Measurements from ENCODE around the genes RFX1, IL27RA and NDUFB7.

GRCh38 chr19:13861237-13861732 lies 15.6 kb upstream of the NANOS3 start:
- PRO-cap, result no peak
- RAMPAGE, long total RNA, result no peak

GRCh38 chr19:13934640-13935525 lies 3.3 kb downstream of the PODNL1 start:
- PRO-cap, result no peak
- RAMPAGE, long total RNA, result no peak

GRCh38 chr19:13955763-13956420 lies 3.6 kb downstream of the DCAF15 start:
- PRO-cap, result no peak
- RAMPAGE, long total RNA, result no peak

DNA sequence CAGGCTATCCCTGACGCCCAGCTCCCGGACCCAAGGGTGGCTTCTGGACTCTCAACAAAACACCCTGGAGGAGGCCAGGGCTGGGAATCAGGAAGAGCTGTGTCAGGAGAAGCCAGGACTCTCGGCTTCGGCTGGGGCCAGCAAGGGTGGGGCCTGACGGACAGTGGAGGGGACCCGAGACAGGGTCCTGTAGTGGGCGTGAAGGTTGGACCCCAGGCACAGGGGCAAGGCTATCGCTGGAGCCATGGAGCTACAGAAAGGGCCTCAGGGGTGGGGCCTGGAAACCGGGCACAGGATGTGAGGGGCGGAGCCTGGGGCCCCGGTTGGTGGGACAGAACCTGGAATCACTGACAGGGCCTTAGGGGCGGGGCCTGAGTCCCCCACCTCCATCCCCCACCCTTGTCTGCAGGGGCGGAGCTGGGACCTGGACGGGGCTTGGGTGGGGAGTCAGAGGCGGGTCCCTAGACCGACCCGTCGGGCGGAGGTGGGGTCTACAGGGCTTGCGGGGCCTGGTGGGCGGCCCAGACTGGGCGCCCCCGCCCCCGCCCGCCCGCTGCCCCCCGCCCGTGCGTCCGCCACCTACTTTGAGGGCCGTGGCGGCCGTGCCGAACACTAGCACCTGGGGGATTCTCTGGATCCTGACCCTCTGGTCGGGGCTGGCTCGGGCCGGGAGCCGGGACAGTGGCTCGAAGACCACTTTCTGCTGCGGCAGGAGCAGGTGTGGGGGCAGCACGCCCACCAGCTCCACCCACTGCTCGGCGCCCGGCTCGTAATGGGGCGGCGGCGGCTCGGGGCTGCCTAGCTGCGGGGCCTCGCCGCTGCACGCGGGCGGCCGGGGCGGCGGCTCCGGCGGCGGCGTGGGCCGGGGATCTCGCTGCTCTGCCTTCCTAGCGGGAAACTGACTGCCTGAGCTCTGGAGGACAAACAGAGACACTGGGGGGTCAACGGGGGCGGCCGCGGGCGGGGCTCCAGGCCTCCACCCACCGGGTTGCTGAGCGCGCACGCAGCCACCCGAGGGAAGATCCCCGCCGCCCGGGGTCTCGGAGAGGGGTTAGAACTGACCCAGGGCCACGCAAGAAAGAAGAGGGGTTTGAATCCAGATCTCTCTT lies 26.2 kb downstream of the DCAF15 start:
- PRO-cap, result unidirectional peak, plus-strand start at position 450 of the sequence; unidirectional peak, plus-strand start at position 587 of the sequence; bidirectional peak, plus-strand start at position 827 of the sequence, minus-strand start at position 774 of the sequence; unidirectional peak, minus-strand start at position 900 of the sequence
- RAMPAGE, long total RNA, result start-site peak on the minus strand centred at position 65 of the sequence, 404 bp wide, 6 reads

GRCh38 chr19:14006182-14006868 lies at the start of gene RFX1:
Gene RFX1 (minus strand): TSS chr19:14006320.
- PRO-cap, result unidirectional peak, minus-strand start at chr19:14006320; bidirectional peak, plus-strand start at chr19:14006751, minus-strand start at chr19:14006538
- RAMPAGE, long total RNA, result no peak

- PRO-cap, result bidirectional peak, plus-strand start at chr19:14031798, minus-strand start at chr19:14031701; unidirectional peak, minus-strand start at chr19:14032169
- RAMPAGE, long total RNA, result start-site peak on the plus strand at chr19:14031798-14031810, 21 reads; start-site peak on the plus strand at chr19:14032418-14032440, 5 reads
Measured at GRCh38 chr19:14031343-14032575, at the start of gene IL27RA. Gene IL27RA (plus strand): TSS chr19:14031762.

- PRO-cap, result bidirectional peak, plus-strand start at chr19:14091212, minus-strand start at chr19:14090810; bidirectional peak, plus-strand start at chr19:14091735, minus-strand start at chr19:14091650
- RAMPAGE, long total RNA, result no peak
Measured at GRCh38 chr19:14091075-14092065, 5.8 kb upstream of the C19orf67 start.

DNA sequence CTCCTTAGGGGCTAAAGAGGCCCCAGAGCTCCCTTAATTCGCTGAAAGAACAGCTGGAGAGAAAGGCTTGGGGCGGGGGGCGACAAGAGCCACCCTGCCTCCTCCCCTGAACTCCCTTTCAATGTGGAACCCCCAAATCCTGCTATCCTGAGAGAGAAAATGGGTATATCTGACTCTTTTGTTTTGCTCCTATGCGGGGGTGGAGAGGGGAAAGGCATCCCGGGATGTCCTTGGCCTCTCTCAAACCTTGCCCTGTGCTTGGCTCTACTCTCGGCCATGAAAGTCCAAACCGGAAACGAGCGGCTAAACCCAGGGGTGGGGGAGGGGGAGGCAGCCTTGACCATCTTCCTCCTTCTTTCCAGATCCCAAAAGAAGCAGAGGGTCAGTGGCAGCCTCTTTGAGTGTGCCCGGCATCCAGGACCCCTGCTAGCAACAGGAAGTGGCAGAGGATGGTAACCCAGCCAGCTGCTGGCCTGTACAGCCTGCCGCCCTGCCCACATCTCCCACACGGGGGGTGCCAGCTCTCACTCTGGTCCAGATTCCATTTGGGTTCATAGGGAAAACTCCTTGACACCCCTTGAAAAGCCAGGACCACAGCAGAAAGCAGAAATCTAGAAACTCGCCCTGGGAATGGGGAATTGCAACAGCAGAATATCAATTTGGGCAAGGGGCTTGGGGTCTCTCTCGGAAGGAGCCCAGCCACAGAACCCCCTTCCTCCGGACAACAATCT lies 4.5 kb downstream of the PRKACA start:
- PRO-cap, result no peak
- RAMPAGE, long total RNA, result no peak

- PRO-cap, result no peak
- RAMPAGE, long total RNA, result no peak
Measured at GRCh38 chr19:14348165-14348834, 32.9 kb upstream of the ADGRE5 start.

DNA sequence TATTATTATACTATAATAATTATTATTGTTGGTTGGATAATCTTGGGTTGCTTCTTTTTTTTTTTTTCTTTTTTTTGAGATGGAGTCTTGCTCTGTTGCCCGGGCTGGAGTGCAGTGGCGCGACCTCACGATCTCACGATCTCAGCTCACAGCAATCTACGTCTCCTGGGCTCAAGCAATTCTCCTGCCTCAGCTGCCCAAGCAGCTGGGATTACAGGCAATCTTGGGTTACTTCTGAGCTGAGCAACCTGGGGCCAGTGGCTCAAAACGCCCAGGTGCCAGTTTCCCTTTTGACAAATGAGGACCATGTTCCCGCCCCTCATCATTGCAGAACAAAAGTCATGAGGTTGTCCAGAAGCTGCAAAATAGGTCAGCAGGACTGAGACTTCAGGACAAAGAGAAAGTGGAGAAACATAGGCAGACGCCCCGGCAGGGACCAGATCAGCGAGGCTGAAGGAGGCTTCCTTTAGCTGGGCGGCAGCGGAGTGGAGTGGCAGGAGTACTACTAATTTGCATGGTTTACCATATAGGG lies 3.4 kb upstream of the ADGRE5 start:
- PRO-cap, result no peak
- RAMPAGE, long total RNA, result no peak

- PRO-cap, result bidirectional peak, plus-strand start at chr19:14384468, minus-strand start at chr19:14384352; unidirectional peak, plus-strand start at chr19:14384468
- RAMPAGE, long total RNA, result no peak
Measured at GRCh38 chr19:14383429-14384760, 2.7 kb downstream of the ADGRE5 start.

- PRO-cap, result no peak
- RAMPAGE, long total RNA, result no peak
Measured at GRCh38 chr19:14394311-14395199, 13.3 kb downstream of the ADGRE5 start.

DNA sequence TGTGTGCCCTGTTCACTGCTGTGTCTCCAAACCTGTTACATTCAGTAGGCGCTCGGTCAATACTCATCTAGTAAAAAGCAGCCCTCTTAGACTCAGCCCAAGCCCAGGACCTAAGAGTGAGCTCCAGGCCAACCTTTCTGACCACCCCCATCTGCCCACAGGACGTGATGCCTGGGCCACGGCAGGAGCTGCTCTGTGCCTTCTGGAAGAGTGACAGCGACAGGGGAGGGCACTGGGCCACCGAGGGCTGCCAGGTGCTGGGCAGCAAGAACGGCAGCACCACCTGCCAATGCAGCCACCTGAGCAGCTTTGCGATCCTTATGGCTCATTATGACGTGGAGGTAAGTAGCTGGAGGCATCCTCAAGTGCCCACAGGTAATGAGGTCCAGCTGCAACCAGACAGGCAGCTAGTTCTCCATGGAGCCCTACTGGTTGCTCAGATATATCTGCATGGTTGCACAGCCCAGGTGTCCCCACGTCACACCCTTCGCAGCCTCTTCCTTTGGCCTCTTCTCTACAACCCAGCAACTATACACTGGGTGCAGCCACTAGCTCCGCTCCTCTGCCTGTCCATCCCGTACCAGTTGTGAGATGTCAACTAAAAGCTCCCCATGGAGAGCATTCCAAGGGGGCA lies 14.8 kb downstream of the DDX39A start:
- PRO-cap, result no peak
- RAMPAGE, long total RNA, result no peak

DNA sequence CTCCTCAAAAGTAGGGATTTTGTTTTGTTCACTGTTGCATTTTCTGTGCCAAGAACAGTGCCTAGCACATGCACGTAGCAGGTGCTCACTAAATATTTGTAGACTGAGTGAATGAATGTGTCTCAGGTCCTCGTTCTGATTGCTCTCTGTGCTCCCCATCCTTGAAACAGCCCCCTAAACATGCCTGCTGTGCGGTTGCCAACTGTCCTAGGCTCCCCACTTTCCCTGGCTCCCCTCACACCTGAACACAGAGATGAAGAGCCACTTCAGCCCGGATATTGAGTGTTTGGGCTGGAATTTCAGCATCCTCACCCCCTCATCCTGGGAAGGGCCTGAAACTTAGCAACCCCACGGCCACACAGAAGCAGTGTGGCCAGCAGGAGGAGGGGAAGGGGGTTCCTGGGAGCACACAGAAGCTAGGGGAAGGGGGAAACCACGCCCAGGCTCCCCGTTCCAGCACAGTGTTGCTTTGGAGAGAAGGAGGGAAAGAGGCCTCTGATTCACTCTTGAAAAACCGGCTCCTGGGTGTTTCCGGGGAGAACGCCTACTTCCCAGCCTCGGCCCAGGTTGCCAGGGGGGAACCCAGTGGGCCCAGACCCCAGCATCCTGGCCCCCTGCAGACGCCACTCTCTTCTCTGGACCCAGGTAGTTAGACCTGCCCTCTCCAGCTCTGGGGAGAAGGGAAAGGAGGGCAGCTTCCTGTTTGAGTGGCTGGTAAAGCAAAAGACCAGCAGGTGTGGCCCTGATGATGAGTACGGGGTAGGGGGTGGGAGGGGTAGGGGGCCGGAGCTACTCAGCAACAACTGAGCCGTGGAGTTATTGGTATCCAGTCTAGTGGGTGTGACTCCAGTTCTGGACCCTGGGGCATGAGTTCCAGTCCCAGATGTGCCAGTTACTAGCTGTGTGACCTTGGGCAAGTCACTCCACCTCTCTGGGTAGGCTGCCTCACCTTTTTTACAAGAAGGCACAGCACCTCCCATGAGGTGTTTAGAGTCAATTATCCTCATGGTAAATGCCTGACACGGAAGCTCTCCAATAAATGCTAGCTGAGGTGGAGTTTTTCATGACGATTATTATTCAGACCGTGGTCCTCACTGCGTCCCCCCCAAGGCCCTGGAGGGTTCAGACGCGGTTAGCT lies 1.0 kb downstream of the GIPC1 start:
- PRO-cap, result no peak
- RAMPAGE, long total RNA, result start-site peak on the minus strand centred at position 368 of the sequence, 191 bp wide, 17 reads

GRCh38 chr19:14519746-14520372 lies 1.7 kb upstream of the DNAJB1 start:
- PRO-cap, result no peak
- RAMPAGE, long total RNA, result no peak

GRCh38 chr19:14550078-14550997 lies 20.9 kb downstream of the TECR start:
- PRO-cap, result no peak
- RAMPAGE, long total RNA, result no peak

DNA sequence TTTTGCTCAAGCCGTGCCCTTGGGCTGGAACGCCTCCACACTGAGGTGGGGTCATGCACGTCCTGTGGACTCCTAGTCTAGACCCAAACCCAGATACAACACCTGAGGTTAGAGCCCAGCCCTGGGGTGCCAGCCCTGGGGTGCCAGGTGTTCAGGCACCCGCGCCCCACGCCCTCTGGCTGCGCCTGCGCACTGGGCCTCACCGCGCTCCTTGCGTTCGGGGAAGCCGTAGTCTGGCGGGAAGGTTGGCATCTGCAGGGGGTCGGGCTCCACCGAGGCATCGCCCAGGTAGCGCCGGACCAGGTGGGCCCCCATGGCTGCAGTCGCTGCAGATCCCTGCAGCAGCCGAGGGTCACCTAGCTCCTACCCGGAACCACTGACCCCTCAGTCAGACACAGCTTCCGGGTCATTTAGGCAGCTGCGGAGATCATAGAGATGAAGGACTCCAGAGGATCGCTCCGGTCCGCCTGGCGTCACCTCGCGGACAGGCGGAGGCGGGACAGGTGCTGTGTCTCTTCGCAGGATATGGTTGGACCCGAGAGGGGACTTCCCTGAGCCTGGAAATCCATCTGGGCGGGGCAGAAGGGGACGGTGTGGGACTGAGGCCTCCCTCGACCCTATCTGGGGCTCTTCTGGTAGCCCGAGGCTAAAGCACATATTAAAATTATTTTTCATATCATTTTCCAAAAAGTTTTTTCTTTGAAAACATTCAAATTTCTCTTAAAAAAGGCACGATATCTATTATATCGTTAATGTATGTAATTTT lies at the start of gene NDUFB7:
Gene NDUFB7 (minus strand): TSS at position 381 of the 766 bp plus-strand sequence.
- PRO-cap, result unidirectional peak, minus-strand start at position 177 of the sequence; unidirectional peak, minus-strand start at position 378 of the sequence
- RAMPAGE, long total RNA, result start-site peak on the minus strand centred at position 215 of the sequence, 41 bp wide, 31 reads; start-site peak on the minus strand centred at position 364 of the sequence, 30 bp wide, 618 reads

GRCh38 chr19:14740764-14741502 lies 37.4 kb downstream of the ADGRE2 start:
- PRO-cap, result no peak
- RAMPAGE, long total RNA, result no peak

DNA sequence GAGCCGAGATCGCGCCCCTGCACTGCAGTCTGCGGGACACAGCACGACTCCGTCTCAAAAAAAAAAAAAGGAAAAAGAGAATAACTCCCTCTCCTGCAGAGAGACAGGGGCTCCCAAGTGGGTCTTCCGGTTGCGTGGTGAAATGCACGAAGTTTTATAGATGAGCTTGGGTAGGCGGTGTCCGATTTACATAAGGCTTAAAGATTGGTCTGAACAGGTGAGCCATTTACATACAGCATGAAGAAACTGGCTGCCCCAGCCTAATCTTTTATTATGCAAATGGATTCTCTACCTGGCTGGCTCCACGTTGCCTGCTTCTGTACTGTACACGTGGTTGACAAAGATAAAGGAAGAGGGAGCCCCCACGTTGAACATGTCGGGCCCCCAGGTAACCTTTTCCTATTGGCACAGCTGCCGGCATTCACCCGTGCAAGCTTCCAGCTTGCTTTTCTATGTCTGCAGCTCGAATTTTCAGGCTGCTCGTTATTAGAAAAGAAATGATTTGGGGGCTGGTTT lies 19.5 kb downstream of the ADGRE2 start:
- PRO-cap, result no peak
- RAMPAGE, long total RNA, result no peak

DNA sequence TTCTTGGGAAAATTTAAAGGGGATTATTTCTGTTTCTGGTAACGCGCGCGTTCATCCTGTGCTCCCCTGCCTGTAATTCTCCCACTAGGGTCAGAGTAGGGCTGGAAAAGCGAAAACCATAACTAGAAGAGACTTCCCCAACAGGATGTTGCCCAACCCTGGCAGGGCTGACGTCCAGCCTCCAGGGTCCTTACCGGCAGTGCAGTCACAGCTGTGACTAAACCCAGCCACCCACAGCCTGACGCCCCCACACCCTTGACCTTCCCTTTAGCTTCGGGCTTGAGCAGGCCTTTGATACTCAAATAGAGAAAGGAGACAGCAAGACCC lies 6.3 kb upstream of the ADGRE2 start:
- PRO-cap, result no peak
- RAMPAGE, long total RNA, result no peak